SK-MEL-5 (cell line): ENCODE measurements around a stretch of chr17.

DNA sequence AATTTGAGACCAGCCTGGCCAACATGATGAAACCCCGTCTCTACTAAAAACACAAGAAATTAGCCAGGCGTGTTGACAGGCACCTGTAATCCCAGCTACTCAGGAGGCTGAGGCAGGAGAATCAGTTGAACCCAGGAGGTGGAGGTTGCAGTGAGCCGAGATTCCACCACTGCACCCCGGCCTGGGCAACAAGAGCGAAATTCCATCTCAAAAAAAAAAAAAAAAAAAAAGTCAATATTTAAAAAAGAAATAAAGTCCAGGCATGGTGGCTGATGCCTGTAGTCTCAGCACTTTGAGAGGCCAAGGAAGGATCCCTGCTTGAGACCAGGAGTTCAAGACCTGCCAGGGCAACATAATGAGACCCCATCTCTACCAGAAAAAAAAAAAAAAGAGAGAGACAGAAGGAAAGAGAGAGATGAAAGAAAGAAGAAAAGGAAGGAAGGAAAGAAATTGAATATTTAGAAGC lies 36.8 kb downstream of the VMP1 start:
RAMPAGE:
- cytosol, long total RNA = no peak
- long total RNA = no peak
- nucleus, long total RNA = no peak

DNA sequence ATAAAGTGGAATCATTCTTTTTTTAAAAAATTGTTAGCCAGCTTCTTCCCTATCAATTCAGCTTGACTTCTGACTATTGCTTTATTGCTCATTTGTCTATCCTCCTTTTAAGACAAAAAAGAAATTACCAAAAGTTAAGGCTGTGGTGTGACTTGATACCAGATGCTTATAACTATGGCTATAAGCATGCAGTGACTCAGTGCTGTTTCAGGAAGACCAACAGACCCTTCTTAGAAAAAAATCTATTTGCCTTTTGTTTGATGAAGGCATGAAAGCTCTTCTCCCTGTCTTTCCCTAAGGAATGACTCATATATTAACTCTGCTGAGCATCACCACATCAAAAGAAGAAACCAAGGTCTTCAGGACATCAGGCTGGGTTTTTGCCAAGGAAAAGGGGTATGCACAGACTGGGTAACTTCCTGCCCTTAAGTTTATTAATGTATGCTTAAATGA lies 47.0 kb downstream of the VMP1 start:
RAMPAGE:
- cytosol, long total RNA = no peak
- long total RNA = no peak
- nucleus, long total RNA = no peak

GRCh38 chr17:59783547-59783823 lies 76.0 kb downstream of the VMP1 start:
RAMPAGE:
- cytosol, long total RNA = no peak
- long total RNA = no peak
- nucleus, long total RNA = no peak

RAMPAGE:
- cytosol, long total RNA = no peak
- long total RNA = no peak
- nucleus, long total RNA = no peak
These were observed 78.6 kb downstream of the VMP1 start for GRCh38 chr17:59786002-59786452.

GRCh38 chr17:59837362-59837730 lies 55.4 kb downstream of the TUBD1 start:
RAMPAGE:
- cytosol, long total RNA = no peak
- long total RNA = no peak
- nucleus, long total RNA = no peak

DNA sequence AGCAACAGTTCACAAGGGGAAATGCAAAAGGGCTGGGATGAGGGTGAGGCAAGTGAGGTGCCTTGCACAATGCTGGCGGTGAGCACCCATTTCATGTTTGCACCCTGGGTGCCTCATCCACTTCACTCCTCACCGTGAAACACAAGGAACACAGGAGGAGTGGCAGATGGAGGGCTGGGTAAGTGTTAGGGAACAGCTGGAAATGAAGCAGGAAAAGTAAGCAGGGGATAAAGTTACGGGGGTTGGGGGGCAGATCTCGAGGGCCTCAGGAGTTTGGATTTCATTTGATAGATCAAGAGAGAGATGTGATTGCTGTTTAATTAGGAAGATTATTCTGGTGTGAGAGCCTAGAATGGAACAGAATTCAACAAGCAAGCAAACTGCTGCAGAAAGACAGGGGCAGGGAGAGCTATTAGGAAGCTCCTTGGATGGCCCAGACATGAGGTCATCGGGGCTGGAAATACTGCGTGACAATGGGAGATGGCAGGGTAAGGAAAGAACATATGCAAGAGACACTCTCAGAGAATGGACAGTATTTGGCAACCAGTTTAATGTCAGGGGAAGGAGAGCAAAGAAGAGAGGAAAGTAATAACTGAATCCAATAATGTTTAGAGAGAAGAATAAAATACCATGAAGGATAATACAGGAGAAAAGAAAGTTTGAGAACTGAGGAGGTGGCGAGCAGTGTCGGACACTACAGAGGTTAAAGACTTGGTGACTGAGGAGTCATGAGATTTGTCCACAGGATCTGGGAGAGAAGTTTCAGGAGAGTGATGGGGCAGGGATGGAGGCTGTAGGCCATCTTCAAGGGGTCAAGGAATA lies 8.4 kb upstream of the HEATR6 start:
RAMPAGE:
- cytosol, long total RNA = no peak
- long total RNA = no peak
- nucleus, long total RNA = no peak

DNA sequence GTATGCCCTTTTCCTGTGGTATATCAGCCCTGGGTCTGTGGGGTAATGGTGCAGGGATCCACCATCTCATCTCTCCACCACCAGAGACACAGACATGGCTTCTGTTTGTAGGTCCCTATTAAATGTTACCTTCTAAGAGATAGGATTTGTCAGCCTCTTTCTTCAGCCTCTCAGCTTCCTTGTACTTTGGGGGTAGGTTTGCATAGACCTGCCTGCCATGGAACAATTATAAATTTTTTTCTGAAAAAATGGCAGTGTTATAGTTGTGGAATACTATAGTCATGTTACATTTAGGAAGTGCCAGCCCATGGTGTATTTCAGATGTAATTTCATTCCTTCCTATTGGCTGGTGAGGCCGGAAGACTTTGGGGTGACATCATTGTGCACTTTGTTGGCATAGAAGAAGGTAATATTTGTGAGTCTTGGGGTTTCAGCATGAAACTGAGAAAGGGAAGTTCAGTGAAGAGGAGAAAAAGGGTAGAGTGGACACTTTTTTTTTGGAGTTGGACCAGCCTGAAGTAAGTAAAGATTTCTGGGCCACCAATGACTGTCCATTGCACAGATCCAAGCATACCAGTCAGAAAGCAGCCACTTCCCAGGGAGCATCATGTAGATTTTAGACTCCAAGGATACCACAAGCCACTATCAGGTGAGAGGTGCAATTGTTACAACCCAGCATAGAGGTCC lies 16.0 kb upstream of the HEATR6 start:
RAMPAGE:
- cytosol, long total RNA = no peak
- long total RNA = no peak
- nucleus, long total RNA = no peak

GRCh38 chr17:60154654-60155011 lies 4.9 kb downstream of the CA4 start:
RAMPAGE:
- cytosol, long total RNA = no peak
- long total RNA = no peak
- nucleus, long total RNA = no peak

DNA sequence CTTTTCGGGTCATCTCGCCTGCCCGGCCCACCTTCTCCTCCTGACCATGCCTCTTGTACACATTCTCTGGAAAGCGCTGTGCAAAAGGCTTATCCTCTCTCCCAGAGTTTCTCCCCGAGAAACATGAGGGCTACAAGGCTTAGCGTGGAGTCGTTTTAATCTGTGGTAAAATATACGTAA lies 755 bp upstream of the USP32 start:
RAMPAGE:
- cytosol, long total RNA = no peak
- long total RNA = no peak
- nucleus, long total RNA = no peak

GRCh38 chr17:60599449-60599865 lies 536 bp upstream of the PPM1D start:
RAMPAGE:
- cytosol, long total RNA = no peak
- long total RNA = no peak
- nucleus, long total RNA = no peak

RAMPAGE:
- cytosol, long total RNA = no peak
- long total RNA = no peak
- nucleus, long total RNA = no peak
These were observed 2.3 kb downstream of the PPM1D start for GRCh38 chr17:60602338-60602735.

DNA sequence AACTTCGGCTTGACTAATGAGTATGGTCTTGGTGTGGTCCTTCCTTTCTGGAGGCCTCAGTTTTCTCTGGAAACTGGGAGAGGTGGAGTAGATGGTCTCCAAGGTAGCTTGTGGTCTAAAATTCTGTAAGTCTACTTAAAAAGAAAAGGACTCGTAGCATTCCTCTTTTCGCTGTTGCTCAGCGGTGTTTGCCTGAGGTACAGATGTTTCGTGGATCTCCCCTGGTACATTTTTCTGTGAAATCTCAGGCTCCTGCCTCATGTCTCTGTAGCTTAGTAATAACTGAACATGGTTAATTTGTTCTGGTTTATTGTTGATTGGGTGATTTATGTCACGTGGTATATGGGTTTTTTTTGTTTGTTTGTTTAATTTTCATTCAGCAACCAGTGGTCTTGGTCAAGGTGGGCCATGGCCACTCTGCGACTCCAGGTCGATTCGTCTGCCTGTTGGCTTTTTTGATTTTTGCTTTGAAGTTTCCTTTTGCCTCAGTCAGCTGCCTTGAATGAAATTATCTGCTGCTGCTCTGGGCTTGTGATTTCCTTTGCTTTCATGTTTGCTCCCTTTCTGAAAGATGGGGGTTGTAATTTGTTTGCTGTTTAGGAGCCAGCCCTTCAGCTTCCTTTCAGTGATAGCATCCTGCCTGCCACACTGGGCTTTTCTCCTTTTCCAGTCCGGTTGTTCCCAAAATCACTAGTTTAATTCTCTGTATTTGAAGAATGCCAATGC lies 177.2 kb upstream of the TBX2 start:
RAMPAGE:
- cytosol, long total RNA = no peak
- long total RNA = no peak
- nucleus, long total RNA = no peak

GRCh38 chr17:61237408-61237804 lies 162.2 kb upstream of the TBX2 start:
RAMPAGE:
- cytosol, long total RNA = no peak
- long total RNA = no peak
- nucleus, long total RNA = no peak

GRCh38 chr17:61377214-61377928 lies 22.3 kb upstream of the TBX2 start:
RAMPAGE:
- cytosol, long total RNA = no peak
- long total RNA = no peak
- nucleus, long total RNA = no peak

RAMPAGE:
- cytosol, long total RNA = no peak
- long total RNA = no peak
- nucleus, long total RNA = no peak
These were observed 10.6 kb downstream of the TBX2 start for GRCh38 chr17:61410083-61410862.

DNA sequence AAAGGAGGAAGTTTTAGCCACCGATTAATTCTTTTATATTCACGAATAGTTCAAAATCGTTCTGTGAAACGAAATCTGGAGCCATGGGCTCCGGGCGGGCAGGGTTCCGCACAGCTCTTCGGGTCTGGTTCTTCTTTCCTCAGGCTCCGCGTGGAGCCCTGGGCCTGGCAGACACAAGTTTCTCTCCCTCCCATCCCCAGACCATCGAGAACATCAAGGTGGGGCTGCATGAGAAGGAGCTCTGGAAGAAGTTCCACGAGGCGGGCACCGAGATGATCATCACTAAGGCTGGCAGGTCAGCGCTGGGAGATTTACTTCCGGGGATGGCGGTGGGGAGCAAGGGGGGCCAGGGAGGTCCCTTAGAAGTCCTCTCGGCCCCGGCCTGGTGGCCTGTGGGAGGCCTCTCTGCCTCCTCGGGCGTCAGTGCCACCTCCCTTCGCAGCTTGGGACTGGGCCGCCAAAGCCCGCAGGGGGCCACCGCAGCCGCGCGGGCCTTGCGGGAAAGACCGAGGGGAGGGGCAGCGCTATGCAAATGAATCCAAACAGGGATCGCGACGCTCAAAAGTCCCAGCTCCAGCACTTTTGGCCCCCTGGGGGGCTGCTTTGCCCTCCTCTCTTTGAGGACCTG lies 5.2 kb downstream of the TBX4 start:
RAMPAGE:
- cytosol, long total RNA = no peak
- long total RNA = no peak
- nucleus, long total RNA = no peak

GRCh38 chr17:61463180-61463644 lies 11.0 kb downstream of the TBX4 start:
RAMPAGE:
- cytosol, long total RNA = no peak
- long total RNA = no peak
- nucleus, long total RNA = no peak

DNA sequence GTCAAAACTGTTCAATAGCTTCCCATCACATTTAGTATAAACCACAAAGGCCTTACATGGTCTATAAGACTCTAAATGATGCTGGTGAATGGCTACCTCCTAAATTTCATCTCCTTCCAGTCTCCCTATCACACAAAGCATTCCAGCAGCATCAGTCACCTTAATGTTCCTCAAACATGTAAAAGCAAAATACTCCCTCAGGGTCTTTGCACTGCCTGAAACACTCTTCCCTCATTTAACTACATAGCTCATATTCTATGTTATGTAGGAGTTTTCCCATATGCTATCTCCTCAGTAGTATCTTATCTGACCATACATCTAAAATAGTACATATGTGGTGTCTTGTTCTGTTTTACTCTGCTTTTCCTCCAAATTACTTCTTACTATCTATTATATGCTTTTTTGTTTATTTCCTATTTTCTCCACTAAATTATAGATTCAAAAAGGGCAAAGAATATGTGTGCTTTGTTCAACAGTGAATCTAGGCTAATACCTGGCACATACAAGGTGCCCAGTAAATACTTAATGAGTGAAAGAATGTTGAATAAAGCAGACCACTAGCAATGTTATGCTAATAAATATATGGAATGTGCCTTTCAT lies 53.7 kb upstream of the INTS2 start:
RAMPAGE:
- cytosol, long total RNA = no peak
- long total RNA = no peak
- nucleus, long total RNA = no peak

DNA sequence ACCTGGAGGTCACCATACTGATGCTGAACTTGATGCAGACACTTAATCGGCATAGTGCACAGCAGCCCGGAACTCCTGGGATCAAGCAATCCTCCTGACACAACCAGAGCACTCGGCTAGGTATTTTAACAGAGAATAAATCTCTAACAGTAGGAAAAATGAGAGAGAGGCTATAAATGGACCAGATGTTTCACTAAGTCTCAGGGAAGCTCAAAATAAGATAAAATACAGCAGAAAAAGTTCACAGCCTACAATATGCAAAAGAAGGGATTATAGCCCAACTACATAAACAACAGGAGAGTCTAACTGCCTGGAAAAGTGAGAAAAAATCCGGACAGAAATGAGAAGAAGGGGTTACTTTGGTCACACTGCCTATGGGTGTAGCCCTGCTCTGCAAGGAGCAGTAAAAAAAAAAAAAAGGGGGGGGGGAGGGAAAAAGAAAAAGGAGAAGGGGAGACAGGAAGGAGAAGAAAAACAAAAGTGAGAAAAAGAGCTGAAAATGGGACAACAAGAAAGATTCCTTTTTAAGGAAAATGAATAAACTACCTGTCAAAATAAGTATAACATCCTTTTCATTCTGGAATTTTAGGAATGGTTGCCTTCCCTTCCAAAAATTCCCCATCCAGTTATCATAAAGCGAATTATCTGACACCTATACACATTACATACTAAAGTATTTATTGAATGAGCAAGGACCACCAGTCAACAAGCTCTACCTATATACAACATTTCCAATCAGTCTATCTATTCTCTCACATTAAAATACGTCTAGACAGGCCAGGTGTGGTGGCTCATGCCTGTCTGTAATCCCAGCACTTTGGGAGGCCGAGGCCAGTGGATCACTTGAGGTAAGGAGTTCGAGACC lies 59.0 kb downstream of the MED13 start:
RAMPAGE:
- cytosol, long total RNA = no peak
- long total RNA = no peak
- nucleus, long total RNA = no peak

DNA sequence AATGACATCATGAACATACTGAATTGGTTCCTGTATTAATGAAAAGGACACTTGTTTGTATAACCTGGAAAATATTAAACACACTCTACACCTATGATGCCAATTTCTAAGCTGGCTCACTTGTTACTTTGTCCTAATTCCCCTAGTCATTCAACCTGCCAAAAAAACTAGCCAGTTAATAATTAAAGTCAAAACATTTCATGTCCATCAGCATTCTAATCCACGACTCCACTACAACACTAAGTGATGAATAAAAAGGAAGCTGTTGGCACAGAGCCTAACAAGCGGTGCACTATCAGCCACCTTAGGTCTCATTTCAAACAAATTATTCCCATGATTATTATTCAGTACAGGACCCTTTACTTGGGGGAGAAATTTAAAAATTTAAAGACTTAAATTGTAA lies 12.1 kb downstream of the MED13 start:
RAMPAGE:
- cytosol, long total RNA = no peak
- long total RNA = no peak
- nucleus, long total RNA = no peak